Cytotoxic T cell (primary cell): ENCODE measurements around a stretch of chr3.

DNA sequence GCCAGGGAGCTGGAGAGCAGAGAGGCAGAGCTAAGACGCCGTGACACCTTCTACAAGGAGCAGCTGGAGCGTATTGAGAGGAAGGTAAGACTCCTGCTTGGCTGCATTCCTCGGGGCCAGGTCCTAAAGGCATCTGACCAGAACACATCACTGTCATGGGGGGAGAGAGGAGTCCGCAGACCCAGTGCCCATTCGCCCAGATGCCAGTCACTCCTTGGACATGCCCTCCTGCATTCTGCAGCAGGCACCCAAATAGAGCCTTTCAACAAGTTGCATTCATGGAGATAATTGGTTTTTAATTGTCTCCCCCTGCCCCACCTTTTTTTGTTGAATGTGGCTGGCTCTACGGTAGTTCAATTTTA lies 130.3 kb upstream of the PLXNA1 start:
- PRO-cap, 2 experiments: no peak in any of the 2 experiments

GRCh38 chr3:127573144-127574095 lies 17.1 kb downstream of the TPRA1 start:
- PRO-cap, 2 experiments: no peak in any of the 2 experiments

DNA sequence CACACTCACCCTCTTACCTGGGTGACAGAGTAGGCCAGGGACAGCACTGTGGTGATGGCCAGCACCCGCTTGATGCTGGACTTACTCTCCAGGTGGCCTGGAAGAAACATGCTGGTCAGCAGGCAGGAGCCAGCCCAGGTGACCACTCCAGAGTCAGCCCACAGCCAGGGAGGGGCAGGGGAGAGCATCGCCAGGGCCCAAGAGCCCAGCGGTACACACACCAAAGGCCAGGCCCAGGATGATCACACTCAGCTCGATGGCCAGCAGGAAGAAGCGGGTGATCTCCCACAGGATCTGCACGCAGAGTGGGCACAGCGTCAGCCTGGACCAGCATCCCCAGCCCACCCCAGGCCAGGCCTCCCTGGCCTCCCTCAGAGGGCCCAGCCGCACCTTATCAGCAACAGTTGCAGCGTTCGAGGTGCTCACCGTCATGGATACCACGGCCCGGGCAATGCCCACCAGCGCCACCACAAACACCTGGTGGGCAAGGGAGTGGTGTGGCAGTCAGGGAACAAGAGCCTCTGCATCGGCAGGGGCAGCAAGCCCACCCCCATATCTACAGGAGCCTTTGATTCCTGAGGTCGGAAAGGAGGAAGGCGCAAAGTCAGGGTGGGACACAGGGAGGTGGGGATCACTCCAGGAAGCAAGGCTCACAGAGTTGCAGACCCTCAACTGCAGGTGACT lies 13.8 kb downstream of the TPRA1 start:
- PRO-cap, 2 experiments: no peak in any of the 2 experiments

GRCh38 chr3:127588825-127589583 lies 1.5 kb downstream of the TPRA1 start:
- PRO-cap, 2 experiments: no peak in any of the 2 experiments

DNA sequence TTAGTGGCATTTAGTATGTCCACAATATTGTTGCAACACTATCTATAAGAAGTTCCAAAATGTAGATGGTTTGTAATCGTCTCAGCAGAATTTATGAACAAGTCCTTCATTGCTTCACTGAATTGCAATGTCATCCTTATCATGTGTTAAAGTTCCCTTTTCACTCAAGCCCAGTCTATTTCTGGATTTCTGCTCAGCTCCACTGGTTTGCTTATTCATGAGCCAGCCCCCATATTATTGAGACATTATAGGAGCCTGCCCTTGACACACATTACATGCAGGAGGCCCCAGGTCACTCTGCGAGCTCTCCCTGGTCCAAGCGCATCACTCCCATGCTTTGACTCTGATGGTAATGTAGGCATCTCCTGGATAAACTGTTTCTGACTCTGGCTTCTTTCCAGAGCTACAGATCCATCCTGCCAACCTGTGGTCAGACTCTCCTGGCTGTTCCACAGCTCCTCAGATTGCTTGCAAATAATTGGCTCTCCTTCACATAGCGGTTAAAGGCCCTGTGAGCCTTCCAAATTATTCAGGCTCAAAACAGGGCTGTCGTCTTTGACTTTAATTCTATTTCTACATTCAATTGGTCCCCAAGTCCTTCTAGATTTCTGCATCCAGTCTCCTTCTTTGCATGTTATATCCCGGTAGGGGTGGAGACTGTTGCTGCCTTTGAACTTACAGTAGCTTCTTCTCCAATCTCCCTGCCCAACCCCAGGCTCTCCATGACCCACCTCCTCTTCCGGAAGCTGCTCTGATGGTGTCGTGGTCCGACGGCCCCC lies 57.0 kb downstream of the ABTB1 start:
- PRO-cap, 2 experiments: no peak in any of the 2 experiments

- PRO-cap, 2 experiments: no peak in any of the 2 experiments
Measured at GRCh38 chr3:127750118-127751129, 71.9 kb downstream of the MGLL start.

GRCh38 chr3:127768500-127769266 lies 53.6 kb downstream of the MGLL start:
- PRO-cap, 2 experiments: no peak in any of the 2 experiments

DNA sequence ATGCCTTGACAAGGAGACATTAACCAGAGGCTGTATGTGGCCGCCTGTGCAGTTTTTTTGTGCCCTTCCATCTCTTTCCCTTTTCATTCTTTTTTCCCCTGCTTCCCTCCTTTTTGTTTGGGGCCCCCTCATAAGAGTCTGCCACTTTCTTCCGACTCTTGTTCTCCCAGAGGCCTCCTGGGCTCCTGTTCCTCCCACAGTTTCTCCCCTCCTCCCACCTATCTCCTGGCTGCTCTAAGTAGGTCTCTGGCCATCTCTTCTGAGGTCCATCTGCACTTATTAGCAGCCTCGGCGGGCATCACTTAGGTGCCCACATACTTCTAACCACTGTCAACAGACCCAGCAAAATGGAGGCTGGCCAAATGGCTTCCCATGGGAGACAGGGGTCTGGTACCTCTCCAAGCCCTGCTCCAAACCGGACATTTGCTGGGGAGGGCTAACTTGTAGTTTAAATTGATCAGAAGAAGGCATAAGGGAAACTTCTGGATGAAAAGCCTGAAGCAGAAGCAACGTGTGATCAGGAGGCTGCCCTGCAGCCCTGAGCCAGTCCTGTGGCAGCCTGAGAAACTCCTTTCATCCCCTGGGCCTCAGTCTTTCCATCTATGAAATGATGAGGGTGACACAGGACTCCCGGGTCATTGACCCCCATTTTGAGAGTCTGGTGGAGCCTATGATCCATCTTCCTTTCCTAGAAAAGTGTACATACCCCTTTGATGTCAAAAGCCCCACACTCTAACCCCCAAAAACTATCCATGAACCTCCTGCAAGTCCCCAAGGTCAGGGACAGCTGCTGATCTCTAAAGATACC lies 9.0 kb downstream of the MGLL start:
- PRO-cap, 2 experiments: no peak in any of the 2 experiments

GRCh38 chr3:127819924-127820537 lies 2.3 kb downstream of the MGLL start:
- PRO-cap, 2 experiments: no peak in any of the 2 experiments

- PRO-cap, 2 experiments: no peak in any of the 2 experiments
Measured at GRCh38 chr3:128035959-128036487, 16.2 kb upstream of the SEC61A1 start.

DNA sequence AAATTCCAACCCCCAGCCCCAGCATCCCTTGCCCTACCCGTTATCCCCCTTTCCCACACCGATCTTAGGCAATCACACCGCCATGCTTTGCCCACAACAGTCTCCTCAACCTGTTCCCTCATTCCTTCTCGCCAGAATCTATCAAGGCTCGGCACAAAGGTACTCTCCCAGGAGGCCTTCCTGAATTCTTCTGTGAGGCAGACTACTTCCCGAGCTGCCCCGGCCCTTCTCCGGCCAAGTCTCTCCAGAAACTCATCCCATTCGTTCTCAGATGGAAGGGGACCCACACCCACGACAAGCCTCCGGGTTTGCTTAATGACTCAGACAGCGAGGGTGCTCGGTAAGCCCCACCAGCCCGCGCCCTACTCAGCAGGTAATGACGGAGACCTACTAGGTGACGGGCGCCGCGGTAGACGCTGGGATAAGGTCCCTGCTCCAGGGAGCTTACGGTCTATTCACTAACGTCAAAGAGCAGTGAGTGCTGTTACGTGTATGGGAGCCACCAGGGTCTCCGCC lies 608 bp upstream of the SEC61A1 start:
- PRO-cap, 2 experiments: peak in 2 of 2 experiments; most common plus-strand start position 393 of the sequence (in 2); most common minus-strand start position 314 of the sequence (in 1)

DNA sequence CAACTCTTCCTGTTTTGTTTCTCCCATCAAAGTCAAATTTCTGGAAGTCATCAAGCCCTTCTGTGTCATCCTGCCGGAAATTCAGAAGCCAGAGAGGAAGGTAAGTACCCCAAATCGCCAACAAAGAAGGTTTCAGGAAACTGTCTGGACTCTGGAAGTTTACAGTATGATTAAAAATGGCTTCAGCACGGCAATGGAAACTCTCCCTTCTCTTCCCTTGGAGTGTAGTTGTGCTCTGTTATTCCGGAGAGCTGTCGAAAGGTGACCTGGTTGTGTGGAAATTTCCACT lies 510 bp downstream of the SEC61A1 start:
- PRO-cap, 2 experiments: no peak in any of the 2 experiments

DNA sequence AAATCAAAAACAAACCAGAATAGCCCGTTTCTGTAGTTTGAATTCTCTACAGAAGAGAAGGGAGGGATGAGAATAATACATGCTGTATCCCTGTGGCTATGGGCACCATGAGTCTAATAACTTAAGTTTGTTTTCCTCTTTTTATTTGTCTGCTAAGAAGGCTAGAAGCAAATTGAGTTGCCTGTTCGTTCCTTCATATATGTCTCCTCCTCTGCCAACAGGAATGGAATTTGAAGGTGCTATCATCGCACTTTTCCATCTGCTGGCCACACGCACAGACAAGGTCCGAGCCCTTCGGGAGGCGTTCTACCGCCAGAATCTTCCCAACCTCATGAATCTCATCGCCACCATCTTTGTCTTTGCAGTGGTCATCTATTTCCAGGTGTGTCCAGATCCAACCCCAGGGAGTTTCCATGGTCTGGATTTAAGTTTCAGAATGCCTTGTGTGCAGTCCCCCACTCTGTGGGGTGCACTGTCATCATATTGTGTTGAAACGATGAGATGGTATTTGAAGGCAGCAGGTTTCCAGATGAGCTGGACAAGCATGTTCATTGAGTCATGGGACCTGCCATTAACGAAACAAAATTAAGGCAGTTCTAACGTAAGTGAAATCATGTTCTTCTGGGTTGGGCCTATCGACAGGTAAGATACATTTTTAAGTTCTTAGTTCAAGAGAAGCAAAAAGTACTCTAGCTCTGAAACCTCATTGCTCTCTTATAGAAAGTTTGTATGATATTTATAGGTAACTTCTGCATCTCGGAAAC lies 12.6 kb downstream of the SEC61A1 start:
- PRO-cap, 2 experiments: no peak in any of the 2 experiments

- PRO-cap, 2 experiments: no peak in any of the 2 experiments
Measured at GRCh38 chr3:128179011-128179439, 25.7 kb downstream of the EEFSEC start.

DNA sequence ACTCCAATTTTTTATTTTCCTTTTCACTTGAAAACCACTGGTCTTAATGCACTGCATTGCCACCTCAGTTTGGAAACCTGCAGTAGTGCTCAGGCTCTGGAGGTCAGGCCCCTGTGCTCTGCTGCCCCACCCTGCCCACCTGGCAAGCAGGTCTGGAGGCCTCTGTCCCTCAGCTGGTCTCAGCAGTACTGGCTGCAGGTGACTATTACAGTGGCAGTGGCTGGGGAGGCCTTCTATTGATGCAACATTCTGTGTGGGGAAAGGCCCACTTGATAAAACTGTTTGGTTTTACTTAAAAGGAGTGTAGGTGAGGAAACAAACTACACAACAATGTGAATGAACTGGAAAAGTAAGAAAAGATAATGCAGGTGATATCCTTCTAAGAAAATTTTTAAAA lies 156.0 kb downstream of the DNAJB8 start:
- PRO-cap, 2 experiments: no peak in any of the 2 experiments

GRCh38 chr3:128503044-128503620 lies 10.1 kb upstream of the GATA2 start:
- PRO-cap, 2 experiments: no peak in any of the 2 experiments

DNA sequence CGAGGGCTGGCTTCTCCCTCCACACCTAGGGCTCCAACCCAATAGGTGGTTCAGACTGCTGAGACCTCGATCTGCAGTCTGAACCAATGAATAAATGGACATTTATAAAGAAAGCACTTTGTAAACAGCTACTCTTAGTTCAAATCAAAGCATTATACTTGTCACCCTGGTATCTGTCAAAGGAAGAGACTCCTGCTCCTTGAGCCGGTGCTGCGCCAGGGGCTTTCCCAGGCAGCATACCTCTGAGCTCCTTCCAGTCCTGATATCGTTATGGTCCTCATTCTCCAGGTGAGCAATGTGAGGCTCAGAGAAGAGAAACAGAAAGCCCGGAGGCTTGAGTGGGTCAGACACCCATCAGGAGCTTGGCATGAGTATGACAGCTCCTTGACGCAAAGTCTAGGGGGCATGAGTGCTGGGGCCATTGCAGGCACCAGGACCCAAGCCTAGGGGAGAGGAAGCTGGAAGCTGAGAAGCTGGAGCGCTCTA lies 36.9 kb downstream of the RPN1 start:
- PRO-cap, 2 experiments: peak in 2 of 2 experiments; most common minus-strand start position 267 of the sequence (in 2)

- PRO-cap, 2 experiments: peak in 2 of 2 experiments; most common plus-strand start chr3:128788131 (in 2)
Measured at GRCh38 chr3:128787759-128788235, 61.8 kb downstream of the RAB7A start.

DNA sequence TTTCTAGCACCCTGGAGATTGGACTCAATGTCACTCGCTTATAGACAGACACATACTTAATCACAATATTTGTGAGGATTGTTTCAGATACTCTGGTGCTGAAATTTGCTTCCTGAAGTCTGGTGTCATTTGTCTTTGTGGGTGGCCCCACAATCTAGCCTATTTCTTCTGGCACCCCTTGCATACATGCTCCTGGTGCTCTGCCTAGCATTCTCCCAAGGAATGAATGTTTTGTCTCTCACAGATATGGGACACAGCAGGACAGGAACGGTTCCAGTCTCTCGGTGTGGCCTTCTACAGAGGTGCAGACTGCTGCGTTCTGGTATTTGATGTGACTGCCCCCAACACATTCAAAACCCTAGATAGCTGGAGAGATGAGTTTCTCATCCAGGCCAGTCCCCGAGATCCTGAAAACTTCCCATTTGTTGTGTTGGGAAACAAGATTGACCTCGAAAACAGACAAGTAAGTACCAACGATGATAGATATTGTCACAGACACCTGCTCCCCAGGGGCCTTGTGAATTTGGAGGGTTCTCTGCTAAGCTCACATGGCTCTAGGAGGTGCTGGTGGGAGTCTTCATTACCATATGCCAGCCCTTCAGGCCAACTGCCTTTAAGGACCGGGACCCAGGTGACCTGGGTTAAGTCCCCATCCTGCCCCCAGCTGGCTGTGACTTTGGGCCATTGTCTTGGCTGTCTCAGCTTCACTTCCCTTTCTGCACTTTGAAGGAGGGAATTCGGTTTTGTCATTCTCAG lies 73.1 kb upstream of the ACAD9 start:
- PRO-cap, 2 experiments: no peak in any of the 2 experiments

GRCh38 chr3:128812975-128814243 lies 66.0 kb upstream of the ACAD9 start:
- PRO-cap, 2 experiments: no peak in any of the 2 experiments